Transverse colon (tissue), 4 donors: ENCODE results near the genes ZNF469 and ZC3H18.

DNA sequence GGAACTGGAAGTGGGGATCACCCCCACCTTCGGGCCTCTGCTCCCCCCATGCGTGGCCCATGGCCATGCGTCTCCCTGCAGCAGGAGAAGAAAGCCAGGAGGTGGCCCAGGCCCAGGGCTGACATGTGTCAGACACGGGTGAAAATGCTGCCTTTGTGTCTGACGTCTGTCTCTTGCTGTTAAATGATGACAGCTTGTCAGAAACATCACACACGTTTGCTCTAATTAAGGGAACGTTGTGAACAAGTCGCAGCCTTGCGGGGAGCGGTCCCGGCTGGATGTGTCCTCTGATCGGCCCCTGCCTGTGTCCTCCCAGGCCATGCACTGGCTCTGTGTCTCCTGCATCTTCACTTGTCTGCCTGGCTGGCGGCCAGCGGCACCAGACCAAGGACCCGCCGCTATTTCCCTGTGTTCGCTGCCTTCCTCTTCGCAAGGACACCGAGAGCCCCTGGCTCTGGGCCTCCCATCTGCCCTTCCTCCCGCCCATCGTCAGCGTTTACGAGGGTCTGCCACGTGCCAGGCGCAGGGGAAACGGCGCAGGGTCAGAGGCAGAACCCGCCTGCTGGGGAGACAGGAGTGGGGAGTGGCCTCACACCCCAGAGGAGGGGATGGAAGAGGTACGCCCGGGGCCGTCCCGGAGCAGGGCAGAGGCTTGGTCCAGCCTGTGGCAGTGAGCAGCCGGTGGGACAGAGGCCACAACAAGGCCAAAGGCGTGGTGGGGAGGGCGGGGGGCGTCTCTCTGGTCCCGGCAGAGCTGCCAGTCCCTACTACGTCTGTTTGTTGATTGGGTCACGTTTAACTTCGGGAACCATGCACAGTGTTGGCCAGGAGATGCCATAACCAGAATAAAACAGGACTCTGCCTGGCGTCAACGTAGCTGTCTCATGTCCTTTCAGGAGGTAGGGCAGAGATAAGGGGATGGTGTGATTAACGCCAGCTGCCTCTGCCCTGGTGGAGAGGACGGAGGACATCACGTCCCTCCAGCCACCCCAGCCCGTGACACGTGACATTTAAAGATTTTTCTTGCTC, 192.6 kb downstream of the BANP start:
- PRO-cap, result no peak
- RAMPAGE, long total RNA, 4 experiments, result no peak in any of the 4 experiments

DNA sequence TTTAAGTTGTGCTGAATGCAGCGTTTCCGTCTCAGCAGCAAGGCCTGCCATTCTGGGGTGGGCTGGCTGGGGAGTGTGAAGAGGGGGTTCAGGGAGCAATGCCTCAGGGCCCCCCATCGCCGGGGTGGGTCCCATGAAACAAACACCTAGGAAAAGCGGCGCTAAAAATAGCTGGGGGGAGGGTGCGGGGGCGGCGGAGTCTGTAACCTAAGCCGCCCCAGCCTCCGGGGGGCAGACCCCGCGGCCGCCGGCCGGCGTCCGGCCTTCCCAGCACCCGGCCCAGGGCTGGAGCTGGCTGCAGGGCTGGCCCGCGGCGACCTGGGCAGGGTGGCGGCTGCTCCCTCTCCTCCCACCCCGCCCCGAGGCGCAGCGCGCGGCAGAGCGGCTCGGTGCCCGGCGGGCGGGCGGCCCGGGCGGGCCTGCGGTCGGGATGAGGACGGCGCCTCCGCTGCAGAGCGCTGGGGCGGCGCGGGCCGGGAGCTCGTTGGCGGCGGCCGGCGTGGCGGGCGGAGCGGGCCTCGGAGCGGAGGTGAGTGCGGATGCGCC, at the start of gene ZNF469:
ZNF469 (plus strand) TSS at position 234 of the 546 bp plus-strand sequence.
- PRO-cap, result no peak
- RAMPAGE, long total RNA, 4 experiments, result no peak in any of the 4 experiments

DNA sequence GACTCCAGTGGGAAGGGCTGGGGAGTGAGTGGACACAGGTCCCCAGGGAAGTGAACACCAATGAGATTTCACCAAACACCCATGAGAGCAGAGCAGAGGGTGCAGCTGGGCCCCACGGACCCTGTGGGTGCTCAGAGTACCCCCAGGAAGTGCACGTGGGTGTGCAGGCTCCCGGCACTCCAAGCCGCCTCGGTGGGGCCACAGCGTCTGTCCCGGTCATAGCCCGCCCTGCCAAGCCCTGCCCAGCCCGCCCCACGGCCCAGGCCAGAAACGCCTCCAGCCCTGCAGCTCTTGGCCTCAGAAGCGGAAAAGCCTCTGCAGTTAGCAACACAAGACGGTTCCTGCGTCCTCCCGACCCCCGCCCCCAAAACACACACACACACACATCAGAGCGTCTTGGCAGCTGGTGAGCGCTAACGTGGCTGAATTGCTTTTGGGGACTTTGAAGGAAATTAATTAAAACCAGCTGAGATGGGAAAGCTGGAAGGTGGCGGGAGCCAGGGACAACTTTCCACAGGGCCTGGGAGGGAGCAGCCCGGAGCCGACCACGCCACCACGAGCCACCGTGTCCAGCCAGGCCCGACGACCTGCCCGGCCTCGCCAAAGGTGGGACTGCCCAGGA, 22.9 kb downstream of the ZNF469 start:
- PRO-cap, result no peak
- RAMPAGE, long total RNA, 4 experiments, result no peak in any of the 4 experiments

DNA sequence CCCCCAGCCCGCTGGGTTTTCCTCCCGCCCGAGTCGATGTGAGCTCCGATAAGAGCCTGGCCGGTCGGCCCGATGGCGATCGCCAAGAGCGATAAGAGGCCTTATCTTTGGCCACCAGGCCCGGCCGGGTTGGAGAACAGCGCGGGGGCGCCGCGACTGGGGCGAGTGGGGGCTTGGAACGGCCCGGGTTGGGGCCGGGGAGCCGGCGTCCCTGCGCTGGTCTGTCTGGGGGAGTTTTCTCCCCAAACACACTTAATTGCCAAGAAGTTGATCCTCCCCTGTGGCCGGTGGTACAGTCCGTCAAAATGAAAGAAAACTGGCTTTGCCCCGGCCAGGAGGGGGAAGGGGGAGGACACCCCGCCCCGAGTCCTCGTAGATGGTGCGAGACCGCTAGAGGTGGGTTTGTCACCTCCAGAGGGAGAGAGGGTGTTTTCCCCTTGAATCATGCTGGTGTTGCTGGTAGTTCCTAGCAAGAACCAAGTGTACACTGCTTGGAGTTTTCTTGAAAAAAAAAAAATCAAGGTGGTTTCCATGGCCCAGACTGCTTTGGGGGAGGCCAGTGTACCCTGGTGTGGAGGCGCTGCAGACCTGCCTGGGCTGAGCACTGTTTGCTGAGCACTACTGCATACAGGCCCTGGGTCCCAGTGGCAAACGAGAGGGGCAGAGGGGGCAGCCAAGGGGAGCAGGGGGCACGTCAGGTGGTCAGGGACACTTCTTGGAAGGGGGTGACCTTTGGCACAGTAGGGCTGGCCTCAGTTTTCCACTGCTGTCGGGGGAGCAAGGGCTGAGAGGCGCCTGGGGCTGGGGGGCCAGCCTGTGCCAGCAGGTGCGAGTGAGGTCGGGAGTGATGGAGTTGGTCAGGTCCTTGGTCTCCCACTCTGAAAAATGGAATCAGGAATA, 3.1 kb downstream of the ZFPM1 start:
- PRO-cap, result bidirectional peak, plus-strand start at position 334 of the sequence, minus-strand start at position 227 of the sequence
- RAMPAGE, long total RNA, 4 experiments, result no peak in any of the 4 experiments

DNA sequence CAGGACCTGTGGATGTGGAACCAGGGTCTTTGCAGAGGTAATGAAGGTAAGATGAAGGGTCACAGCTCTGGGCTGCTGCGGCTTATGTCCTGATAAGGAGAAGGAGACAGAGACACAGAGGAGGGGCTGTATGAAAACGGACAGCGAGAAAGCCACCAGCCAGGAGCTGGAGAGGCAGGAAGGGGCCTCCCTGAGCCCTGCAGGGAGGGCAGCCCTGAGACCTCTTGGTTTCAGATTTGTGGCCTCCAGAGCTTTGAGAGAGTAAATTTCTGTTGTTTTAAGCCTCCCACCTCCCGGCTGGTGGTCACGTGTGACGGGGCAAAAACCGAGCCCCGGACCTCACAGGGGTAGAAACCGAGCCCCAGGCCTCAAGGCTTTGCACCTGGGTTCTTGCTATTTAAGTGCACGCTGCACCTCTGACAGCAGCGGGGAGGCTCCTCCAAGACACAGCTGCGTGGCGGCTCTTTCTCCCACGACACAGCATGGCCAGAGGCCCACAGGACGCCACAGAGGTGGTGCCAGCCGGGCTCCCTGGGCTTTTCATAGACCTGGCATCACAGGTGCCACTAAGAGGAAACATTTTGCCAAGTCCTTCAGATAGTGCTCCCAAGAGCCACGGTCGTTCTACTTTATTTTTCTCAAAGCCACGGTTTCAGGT, 17.4 kb upstream of the ZC3H18 start:
- PRO-cap, result unidirectional peak, plus-strand start at position 425 of the sequence; unidirectional peak, plus-strand start at position 475 of the sequence
- RAMPAGE, long total RNA, 4 experiments, result no peak in any of the 4 experiments

- PRO-cap, result bidirectional peak, plus-strand start at chr16:88570413, minus-strand start at chr16:88570176; bidirectional peak, plus-strand start at chr16:88571026, minus-strand start at chr16:88570820
- RAMPAGE, long total RNA, 4 experiments, result start-site peak on the plus strand in 3 of 4 experiments, at chr16:88570402-88570564 at its widest, 59 to 424 reads per replicate
Measured at GRCh38 chr16:88569911-88571397, at the start of gene ZC3H18. Gene ZC3H18, plus strand, starts transcription at chr16:88570403.

DNA sequence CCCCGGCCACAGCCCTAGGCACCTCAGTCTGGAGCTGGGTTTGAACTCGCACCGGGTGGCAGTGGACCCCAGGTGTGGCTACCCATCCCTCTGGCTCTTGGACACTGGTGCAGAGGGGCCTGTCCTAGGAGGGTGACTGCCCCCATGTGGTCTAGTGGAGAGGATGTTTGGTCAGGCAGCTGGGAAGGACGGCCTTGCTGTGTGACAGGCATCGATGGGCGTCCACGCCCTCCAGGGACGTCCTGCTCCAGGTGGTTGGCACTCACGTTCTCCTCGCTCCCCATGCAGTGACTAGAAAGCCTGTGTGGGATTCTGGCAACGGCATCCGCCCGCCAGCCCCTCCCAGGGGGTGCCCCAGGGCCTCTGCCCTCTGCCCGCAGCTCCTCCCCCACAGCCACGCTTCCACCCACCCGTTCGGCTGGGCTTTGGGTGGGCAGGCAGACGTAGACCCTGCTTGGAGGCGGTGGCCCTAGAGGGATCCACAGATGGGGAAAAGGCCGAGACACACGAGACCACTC, 4.8 kb upstream of the IL17C start:
- PRO-cap, result no peak
- RAMPAGE, long total RNA, 4 experiments, result no peak in any of the 4 experiments

GRCh38 chr16:88700202-88700803, 5.9 kb downstream of the RNF166 start:
- PRO-cap, result bidirectional peak, plus-strand start at chr16:88700630, minus-strand start at chr16:88700647
- RAMPAGE, long total RNA, 4 experiments, result no peak in any of the 4 experiments

DNA sequence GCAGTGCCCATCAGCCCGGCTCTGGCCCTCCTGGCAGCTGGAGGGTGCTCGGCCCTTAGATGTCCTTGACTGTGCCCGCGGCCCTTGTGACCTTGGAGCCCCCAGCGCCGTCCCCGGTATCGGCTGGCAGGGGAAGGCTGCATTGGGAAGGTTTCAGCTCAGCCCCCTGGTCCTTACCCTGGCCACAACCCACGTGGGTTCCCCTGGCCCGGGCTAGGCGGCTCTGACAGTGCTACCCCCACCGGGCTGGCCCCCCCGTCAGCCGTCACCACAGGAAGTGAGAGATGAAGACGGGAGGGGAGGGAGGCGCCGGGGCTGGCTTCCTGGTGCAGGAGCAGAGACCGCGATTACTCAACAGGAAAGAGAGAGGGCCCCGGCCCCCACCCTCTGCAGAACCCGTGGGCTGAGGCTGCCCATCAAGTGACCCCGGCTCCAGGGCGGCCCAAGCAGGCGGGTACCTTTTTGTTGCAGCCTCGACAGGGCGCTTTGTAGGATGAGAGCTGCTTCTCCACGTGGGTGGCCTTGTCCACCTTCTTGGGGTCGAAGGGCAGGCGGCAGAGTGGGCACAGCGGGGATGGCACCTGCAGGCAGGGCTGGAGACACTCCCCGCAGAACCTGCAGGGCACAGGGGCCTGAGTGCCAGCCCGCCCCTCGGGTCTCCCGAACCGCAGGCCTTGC, 5.3 kb downstream of the RNF166 start:
- PRO-cap, result bidirectional peak, plus-strand start at position 392 of the sequence, minus-strand start at position 225 of the sequence
- RAMPAGE, long total RNA, 4 experiments, result no peak in any of the 4 experiments

GRCh38 chr16:88702241-88702920, 3.8 kb downstream of the RNF166 start:
- PRO-cap, result no peak
- RAMPAGE, long total RNA, 4 experiments, result no peak in any of the 4 experiments

GRCh38 chr16:88720690-88721079, 14.4 kb downstream of the CTU2 start:
- PRO-cap, result no peak
- RAMPAGE, long total RNA, 4 experiments, result start-site peak on the minus strand in 1 of 4 experiments, at chr16:88720819-88720932 at its widest, 7 reads per replicate

- PRO-cap, result no peak
- RAMPAGE, long total RNA, 4 experiments, result no peak in any of the 4 experiments
Measured at GRCh38 chr16:88755165-88756036, 29.6 kb downstream of the PIEZO1 start.

DNA sequence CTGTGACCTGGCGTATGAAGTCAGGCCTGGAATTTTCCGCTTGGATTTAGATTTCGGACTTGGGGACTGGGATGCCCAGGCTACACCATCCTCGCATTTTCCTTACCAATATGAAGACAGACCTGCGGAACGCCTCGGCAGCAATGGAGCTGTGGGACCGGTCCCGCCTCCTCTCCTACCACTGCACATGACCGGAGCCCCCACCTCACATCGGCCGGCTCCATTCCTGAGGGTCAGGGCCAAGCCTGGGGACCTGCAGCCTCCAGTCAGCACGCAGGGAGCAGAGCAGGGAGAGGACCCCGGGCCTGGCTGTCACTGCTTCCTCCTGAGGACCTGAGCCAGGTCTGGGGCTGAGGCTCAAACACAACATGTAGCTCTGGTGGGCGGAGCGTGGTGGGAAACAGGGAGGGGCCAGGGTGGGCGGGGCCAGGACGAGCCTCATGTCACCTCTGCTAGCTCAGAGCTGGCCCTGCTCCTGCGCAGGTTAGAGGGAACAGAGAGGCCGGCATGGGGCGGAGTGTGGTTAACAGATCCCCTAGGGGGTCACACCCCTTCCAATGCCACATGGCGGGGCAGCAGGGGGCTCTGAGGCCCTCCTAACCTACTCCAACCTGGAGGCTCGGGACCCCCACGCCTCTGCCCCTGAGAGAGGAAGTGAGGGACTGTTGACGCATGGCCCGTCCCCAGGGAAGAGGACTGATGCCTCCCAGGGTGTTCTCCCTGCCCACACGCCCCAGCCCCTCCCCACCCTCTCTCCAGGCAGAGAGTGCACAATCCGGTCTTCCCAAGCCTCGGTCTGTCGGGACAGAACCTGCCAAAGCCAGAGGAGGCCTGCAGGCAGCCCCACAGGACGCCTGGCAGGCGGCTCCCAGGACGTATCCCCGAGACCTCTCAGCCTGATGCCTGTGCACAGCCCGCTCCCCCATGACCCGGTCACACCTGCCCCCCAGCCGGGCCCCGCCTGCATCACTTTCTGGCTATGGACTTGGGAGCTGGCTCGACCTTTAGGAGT, 15.3 kb downstream of the PIEZO1 start:
- PRO-cap, result bidirectional peak, plus-strand start at position 487 of the sequence, minus-strand start at position 335 of the sequence
- RAMPAGE, long total RNA, 4 experiments, result start-site peak on the minus strand in 1 of 4 experiments, centred at position 344 of the sequence, 11 reads per replicate

DNA sequence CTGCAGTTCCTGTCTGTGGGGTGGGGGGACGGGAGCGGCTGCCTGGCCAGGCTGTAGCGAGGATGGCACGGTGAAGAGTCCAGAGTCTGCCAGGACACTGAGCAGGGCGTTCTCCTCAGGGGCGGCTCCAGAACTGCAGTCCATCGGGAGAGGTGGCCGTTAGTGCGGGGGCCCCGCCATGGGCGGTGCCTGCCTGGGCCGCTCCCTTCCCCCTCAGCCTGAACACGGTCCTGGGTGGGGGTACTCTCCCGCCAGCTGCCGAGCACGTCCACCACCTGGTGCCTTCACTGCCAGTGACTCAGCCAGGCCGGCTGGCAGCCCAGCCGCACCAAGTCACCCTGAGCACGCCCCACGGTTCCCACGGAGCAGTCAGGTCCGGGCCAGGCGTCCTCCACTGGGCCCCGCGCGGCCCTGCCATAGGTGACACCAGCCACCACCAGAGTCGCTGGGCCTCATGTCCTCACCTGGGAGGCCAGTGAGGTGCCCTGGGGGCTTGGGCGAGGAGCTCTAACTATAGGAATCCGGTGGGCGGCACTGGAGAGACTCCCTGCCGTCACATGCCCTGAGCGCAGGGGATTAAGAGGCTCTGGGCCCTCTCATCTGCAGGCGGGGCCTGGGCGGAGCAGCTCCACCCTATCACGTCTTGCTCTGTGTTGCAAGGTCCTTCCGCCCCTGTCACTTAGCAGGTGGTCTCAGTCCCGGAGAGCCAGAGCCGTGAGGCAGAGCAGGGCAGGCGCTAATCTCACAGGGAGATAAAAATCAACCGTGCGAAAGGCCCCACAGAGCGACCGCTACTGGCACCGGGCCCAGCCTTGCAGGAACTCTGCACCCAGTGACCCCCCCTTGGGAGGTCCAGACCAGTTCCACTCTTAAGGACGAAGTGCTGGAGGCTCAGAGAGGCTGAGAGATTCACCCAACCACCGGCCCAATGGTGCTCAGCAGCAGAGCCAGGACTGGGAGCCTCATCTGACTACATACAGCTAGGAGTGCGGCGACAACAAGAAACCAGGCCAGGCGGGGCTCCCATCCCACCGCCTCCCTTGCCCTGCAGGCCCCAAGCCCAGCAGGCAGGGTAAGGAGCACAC, 14.3 kb downstream of the PIEZO1 start:
- PRO-cap, result bidirectional peak, plus-strand start at position 82 of the sequence, minus-strand start at position 79 of the sequence; bidirectional peak, plus-strand start at position 341 of the sequence, minus-strand start at position 135 of the sequence; bidirectional peak, plus-strand start at position 695 of the sequence, minus-strand start at position 549 of the sequence
- RAMPAGE, long total RNA, 4 experiments, result no peak in any of the 4 experiments

DNA sequence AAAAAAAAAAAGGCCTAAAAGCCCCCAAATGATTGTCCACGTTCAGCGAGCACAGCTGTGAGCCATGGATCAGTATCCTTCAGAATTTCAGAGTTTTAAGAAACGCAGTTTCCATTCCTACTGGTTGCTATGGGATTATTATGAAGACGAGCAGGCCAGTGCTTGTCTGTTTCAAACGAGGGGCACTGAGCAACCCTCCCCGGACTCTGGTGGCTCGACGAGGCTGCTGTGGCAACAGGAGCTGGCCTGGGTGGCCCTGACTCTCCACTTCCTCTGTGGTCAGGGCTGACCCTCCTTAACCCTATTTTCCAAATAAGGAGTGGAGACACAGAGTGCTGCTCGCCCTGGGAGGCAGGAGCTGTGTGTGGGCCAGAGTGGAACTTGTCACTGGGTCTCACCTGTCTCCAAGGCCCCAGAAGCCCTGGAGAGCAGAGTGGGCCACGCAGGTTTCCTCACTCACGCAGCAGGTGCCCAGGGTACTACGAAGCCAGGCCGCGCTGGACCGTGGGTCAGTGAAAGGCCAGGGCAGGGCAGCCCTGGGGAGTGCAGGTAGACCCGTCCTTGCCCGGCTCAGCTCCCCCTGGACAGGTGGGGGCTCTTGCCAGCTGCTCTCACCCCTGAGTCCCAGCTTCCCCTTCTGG, 3.4 kb downstream of the GALNS start:
- PRO-cap, result no peak
- RAMPAGE, long total RNA, 4 experiments, result no peak in any of the 4 experiments

DNA sequence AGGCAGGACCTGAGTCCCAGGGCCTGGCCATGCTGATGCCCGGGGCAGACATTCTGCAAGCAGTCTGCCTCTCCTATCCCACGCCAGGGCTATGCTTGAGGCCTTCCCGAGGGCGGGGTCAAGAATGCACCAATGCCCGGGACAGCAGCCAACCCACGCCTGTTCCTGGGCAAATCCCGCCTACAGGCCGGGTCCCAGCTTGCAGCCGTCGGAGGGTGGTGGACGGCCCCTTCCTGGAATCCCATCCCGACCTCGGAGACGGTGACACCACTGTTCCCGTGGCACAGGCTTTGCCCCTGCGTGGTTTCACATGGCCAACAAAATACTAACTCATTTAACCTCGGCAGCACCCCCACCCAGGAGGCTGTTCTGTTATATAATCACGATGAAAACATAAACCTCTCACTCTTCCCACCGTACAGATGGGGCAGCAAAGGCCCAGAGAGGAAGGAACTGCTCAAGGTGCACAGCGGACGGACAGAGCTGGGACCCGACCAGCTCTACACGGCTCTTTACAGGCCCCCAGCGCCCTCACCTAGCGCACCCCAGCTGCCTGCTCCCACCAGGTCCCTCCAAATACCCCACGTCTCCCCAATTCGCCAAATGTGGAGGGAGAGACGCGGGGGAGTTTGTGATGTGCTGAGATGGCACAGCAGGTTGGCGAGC, 54.4 kb downstream of the CBFA2T3 start:
- PRO-cap, result no peak
- RAMPAGE, long total RNA, 4 experiments, result no peak in any of the 4 experiments

DNA sequence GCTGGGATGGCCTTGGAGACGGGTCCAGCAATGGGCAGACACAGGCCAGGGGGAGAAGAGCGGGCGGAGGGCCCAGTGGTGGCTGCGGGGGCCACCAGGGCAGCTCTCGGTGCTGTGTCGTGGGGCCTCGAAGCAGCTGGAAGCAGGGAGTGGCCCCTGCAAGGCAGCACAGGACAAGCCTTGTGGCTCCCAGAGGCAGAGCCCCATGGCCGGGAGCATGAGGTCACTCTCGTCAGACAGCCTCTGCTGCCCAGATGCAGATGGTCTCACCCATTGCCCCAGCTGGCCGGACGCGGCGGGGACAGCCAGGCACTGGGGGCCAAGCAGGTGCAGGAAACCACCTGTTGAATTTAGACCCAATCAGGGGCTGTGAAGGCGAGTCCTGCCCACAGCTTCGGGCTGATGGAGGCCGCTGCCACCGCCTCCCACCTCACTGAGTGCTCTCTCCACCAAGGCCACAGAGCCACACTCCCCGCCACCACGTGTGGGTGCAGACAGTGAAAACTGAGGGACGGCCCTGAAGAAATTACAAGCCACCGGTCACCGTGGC, 52.5 kb downstream of the CBFA2T3 start:
- PRO-cap, result no peak
- RAMPAGE, long total RNA, 4 experiments, result no peak in any of the 4 experiments

GRCh38 chr16:88967073-88967691, 9.8 kb downstream of the CBFA2T3 start:
- PRO-cap, result unidirectional peak, plus-strand start at chr16:88967448
- RAMPAGE, long total RNA, 4 experiments, result no peak in any of the 4 experiments

GRCh38 chr16:88974212-88974657, 2.8 kb downstream of the CBFA2T3 start:
- PRO-cap, result no peak
- RAMPAGE, long total RNA, 4 experiments, result no peak in any of the 4 experiments

- PRO-cap, result no peak
- RAMPAGE, long total RNA, 4 experiments, result no peak in any of the 4 experiments
Measured at GRCh38 chr16:88974898-88976107, 1.7 kb downstream of the CBFA2T3 start.